ENCODE data around the gene MYL2.

DNA sequence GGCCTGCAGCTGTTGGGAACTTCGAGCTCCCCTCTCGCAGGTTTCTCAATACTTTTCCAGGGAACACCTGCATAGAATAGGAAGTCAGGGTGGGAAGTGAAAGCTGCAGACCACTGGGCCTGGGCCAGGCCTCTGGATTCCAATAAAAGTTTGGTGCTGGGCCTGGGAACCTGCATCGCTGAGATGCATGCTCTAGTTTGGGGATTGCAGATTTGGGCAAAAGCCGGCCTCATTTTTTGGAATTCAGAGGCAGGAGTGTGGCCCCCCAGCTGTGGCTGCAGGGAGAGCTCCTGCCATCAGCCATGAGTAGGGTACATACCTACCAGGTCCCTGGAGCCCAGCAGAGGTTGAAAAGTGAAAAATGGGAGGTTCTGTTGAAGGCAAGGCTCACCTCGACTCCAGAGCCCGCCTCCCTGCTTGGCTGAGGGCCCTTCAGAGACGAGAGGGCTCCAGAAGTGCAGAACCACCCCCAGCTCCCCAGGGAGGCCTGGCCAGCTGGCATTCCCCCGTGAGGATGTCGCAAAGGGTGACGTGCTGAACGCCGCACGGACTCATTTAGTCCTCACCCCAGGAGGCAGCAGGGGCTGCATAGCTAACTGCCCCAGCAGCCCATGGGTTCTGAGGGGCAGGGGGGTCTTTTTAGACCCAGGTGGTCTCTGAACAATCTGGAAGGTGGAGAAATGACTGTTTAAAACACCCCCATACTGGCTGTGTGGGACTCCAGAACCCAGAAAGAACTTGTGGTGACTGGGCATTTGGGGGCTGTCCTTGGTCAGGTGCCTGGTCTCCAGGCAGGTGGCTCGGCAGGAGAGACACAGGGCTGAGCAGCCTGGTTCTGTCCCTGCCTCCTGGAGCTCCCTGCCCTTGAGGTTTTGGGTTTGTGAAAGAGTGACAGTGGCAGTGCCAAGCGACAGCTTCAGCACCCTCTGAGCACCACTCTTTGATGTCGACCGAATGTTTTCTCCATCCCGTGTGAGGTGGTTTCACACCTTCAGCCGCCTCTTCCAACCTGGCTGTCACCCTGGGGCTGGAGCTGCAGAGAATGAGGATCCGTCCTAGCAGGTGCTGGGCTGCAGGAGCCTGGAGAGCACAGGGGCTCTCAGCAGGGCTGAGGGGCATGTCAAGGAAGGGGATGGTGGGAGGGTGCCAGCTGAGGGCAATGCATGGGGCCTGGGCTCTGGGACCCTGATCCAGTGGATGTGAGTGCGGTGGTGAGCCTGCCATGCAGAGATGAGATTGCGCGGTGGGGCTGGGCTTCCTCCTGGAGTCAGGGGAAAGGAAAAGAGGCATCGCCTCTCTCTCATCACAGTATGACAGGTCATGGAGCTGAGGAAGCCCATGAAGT, 31.9 kb downstream of the ANAPC7 start:
- PRO-cap, 3 experiments, result no peak in any of the 3 experiments
- RAMPAGE, long total RNA, 4 experiments, result no peak in any of the 4 experiments
- RRBS, result no CpG with 5 or more reads among the region's 24 CpGs

- PRO-cap, 3 experiments, result no peak in any of the 3 experiments
- RAMPAGE, long total RNA, 4 experiments, result no peak in any of the 4 experiments
- RRBS, result no CpG with 5 or more reads among the region's 6 CpGs
Observed at GRCh38 chr12:110536603-110537191, 34.6 kb downstream of the RAD9B start.

DNA sequence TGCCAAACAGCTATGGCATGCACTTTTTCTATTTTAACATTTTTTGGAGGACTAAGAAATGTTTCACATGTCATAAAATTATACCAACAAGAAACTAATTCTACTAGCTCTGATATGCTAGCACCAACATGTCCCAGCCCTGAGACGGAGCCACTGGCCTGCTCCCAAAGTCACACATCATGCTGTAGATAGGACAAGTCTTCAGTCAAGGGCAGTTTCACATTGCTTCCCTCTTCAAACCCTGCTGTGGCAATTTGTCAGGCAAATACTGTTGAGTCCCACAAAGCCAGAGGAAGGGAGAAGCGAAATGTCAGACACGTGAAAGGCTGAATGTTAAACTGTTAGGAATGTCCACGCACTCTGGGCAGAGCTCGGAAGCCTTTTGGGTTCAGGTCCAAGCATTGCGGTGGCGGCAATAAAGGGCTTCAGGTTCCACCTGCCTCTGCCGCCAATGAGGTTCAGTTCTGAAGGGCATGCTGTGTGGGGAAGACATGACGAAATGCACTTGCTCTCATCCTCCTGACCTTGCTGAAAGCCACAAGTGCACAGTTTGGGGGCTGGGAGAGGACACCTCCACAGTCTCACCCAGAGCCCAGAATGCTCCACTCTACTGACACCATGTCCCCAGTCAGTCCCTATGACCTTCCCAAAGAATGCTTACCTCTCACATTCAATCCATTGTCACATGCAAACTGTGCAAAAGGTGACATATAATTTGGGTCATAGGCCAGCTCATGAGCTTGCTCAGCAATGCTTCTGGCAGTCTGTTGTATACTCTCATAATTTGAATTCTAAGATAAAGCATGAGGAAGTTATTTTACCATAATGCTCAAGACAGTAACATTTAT, 35.6 kb downstream of the RAD9B start:
- PRO-cap, 3 experiments, result peak in 1 of 3 experiments; most common minus-strand start position 256 of the sequence (in 1)
- RAMPAGE, long total RNA, 4 experiments, result no peak in any of the 4 experiments
- RRBS, result no CpG with 5 or more reads among the region's 9 CpGs

- PRO-cap, 3 experiments, result no peak in any of the 3 experiments
- RAMPAGE, long total RNA, 4 experiments, result no peak in any of the 4 experiments
- RRBS, result no CpG with 5 or more reads among the region's 4 CpGs
Observed at GRCh38 chr12:110538991-110539406, 36.9 kb downstream of the RAD9B start.

- PRO-cap, 3 experiments, result no peak in any of the 3 experiments
- RAMPAGE, long total RNA, 4 experiments, result no peak in any of the 4 experiments
- RRBS, result no CpG with 5 or more reads among the region's 13 CpGs
Observed at GRCh38 chr12:110570899-110571226, 12.3 kb downstream of the PPTC7 start.

DNA sequence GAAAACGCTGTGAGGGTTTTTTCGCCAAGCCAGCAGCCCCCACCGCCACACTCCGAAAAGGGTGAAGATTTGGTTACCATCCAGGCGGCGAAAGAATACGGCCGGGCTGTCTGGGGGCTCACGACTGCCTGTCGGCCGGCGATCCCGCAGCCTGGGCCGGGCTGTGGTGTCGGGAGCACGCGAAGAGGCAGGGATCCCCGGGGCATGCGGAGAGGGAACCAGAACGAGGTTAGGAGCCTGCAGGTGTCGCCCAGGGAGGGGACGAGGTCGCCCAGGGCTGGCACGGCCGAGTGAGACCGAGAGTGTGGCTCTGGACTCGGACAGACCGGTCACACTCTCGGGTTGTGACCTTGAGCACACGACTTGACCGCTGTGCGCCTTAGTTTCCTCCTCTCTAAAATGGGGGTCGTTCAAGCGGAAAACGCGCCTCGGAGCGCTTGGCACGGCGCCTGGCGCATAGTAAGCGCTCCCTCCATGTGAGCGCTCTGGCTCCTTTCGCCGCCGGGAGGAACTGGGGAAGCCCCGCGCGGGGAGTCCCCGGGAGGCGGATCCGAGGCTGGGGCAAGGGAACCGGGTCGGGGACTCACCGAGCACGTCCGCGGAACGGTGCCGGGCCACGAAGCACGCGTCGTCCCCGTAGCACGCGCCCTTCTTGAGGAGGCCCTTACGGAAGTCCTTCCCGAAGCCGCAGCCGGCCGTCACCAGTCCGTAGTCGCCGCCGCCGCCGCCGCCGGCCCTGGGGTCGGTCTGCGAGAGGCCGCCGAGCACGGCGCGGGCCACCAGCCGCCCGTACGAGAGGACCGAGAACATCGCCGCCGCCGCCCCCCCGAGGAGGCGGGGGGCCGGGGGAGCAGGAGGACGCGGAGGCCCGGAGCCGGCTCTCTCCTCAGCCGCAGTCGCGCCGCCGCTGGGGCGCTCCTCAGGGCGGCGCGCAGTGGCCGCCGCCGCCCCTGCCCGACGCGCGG, 614 bp downstream of the PPTC7 start:
- PRO-cap, 3 experiments, result peak in 3 of 3 experiments; most common plus-strand start position 704 of the sequence (in 3); most common minus-strand start position 513 of the sequence (in 3)
- RAMPAGE, long total RNA, 4 experiments, result no peak in any of the 4 experiments
- RRBS, result 1% methylated on average over 48 of the region's 118 CpGs

DNA sequence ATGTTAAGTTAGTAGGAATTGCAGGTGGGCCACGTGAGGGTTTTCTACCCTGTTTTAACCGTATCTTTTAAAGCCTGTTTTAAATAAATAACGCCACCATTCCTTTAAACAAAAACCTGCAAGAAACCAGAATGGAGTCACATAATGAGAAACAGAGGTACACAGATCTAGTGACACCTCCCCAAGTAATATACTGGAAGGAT, 346 bp upstream of the PPTC7 start:
- PRO-cap, 3 experiments, result no peak in any of the 3 experiments
- RAMPAGE, long total RNA, 4 experiments, result no peak in any of the 4 experiments
- RRBS, result no CpG with 5 or more reads among the region's 3 CpGs

DNA sequence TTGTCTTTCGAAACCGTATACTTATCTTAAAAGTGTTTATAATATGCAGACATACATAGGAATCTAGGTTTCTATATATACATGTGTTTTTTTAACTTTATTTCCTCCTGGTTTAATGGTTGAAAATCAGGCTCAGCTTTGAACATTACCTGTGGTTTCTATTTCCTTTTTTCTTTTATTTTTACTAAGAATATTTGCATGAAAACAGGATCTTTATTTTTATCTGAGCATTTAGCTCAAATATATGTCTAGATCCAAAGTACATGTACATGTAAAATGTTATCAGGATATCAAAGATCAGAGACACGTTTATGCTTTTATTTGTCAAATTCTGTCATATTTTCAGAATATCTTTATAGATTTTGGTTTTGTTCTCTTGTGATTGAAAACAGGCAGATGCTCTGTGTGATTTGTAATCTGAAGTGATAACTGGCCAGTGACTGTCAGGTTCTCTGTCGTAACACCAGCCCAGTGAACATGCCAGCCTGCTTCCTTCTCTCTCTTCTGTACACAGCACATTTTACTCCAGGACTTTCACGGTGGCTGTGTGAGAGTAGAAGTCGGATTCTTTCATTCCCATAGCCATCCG, 13.7 kb downstream of the TCTN1 start:
- PRO-cap, 3 experiments, result no peak in any of the 3 experiments
- RAMPAGE, long total RNA, 4 experiments, result no peak in any of the 4 experiments
- RRBS, result no CpG with 5 or more reads among the region's 7 CpGs

GRCh38 chr12:110738506-110738911, 4.2 kb downstream of the PPP1CC start:
- PRO-cap, 3 experiments, result no peak in any of the 3 experiments
- RAMPAGE, long total RNA, 4 experiments, result no peak in any of the 4 experiments
- RRBS, result no CpG with 5 or more reads among the region's 4 CpGs

GRCh38 chr12:110744715-110745453, 2.2 kb upstream of the PPP1CC start:
- PRO-cap, 3 experiments, result no peak in any of the 3 experiments
- RAMPAGE, long total RNA, 4 experiments, result no peak in any of the 4 experiments
- RRBS, result no CpG with 5 or more reads among the region's 5 CpGs

GRCh38 chr12:110782154-110782430, 39.4 kb upstream of the PPP1CC start:
- PRO-cap, 3 experiments, result no peak in any of the 3 experiments
- RAMPAGE, long total RNA, 4 experiments, result no peak in any of the 4 experiments
- RRBS, result no CpG with 5 or more reads among the region's 3 CpGs

DNA sequence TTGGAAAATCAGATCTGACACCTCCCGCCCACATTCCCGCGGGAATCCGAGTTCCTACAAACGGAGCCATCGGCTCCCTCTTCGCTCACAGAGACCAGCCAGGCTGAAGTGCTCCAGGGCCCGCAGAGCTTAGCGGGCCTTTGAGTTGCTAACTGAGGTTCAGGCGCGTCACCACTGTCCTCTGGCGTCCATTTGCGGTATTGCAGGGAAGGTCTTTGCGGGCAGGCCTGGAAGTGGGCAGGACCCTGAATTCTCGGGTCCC, 32.4 kb downstream of the MYL2 start:
- PRO-cap, 3 experiments, result peak in 3 of 3 experiments; most common plus-strand start position 88 of the sequence (in 1); most common minus-strand start position 105 of the sequence (in 3)
- RAMPAGE, long total RNA, 4 experiments, result no peak in any of the 4 experiments
- RRBS, result no CpG with 5 or more reads among the region's 15 CpGs

- PRO-cap, 3 experiments, result no peak in any of the 3 experiments
- RAMPAGE, long total RNA, 4 experiments, result no peak in any of the 4 experiments
- RRBS, result no CpG with 5 or more reads among the region's 12 CpGs
Observed at GRCh38 chr12:110920511-110920867, at the start of gene MYL2. Gene MYL2, minus strand, starts transcription at chr12:110920579.

DNA sequence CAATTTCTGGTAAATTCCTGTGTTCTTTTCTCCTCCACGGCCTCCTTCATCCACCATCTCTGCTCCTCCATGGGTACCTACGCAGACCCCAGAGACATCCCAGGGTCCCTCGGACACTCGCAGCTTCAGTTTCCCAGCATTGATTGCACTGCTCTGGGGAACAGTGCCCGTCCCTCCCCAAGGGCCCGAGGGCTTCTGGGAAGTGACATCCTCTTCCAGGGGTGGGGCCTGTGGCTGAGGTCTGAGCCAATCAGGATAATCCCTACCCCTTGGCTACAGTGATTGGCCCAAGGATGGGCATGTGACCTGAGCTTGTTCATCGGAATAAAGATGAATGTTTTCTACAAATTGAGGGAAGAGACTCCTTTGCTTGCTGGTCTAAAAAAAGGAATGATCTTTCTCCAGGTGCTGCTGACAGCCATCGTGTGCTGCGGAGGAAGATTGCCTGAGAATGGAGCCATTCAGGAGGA, 37.3 kb upstream of the MYL2 start:
- PRO-cap, 3 experiments, result no peak in any of the 3 experiments
- RAMPAGE, long total RNA, 4 experiments, result no peak in any of the 4 experiments
- RRBS, result no CpG with 5 or more reads among the region's 9 CpGs

DNA sequence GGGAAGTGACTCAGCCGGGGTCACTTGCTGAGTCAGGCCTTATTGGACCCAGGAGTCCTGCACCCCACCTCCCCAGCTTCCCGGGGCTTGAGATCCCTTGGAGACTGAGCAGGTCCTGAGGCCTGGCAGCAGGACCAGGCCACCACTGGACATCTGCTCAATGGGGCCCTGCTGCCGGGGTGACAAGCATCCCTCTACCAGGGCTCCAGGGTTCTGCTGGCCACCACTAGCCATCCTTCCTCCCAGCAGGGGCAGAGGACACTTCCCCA, 3.8 kb downstream of the SH2B3 start:
- PRO-cap, 3 experiments, result no peak in any of the 3 experiments
- RAMPAGE, long total RNA, 4 experiments, result no peak in any of the 4 experiments
- RRBS, result 65% methylated on average over 3 of the region's 3 CpGs

DNA sequence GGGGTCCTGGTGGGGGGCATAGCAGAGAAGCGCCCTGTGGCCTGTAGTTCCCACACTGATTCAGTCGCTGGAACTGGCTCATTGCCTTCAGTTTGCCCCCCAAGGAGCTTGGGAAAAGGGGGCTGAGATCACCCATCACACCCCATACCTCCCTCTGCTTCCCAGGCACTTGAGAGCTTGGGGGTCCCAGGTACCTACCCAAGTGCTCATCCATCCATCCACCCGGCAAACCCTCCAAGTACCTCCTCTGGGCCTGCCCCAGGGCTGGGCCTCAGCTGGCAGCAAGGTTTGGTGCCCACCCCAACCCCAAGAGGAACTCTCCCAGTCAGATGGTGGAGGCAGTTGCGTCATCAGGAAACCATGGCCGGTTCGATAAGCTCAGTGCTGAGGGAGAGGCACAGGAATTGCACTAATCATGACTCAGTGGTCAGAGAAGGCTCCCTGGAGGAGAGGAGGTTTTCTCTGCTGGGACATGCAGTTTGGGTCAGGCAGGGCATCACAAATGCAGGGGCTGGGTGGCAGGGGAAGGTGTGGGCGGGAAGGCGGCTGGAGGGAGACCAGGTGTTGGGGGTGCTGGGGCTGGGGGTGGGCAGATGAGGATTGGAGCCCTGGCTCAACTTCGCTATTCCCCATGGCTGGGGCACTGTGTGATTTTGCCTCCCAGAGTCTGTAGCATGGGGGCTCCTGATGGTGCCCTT, 32.1 kb downstream of the SH2B3 start:
- PRO-cap, 3 experiments, result peak in 1 of 3 experiments; most common plus-strand start position 477 of the sequence (in 1)
- RAMPAGE, long total RNA, 4 experiments, result no peak in any of the 4 experiments
- RRBS, result no CpG with 5 or more reads among the region's 9 CpGs

DNA sequence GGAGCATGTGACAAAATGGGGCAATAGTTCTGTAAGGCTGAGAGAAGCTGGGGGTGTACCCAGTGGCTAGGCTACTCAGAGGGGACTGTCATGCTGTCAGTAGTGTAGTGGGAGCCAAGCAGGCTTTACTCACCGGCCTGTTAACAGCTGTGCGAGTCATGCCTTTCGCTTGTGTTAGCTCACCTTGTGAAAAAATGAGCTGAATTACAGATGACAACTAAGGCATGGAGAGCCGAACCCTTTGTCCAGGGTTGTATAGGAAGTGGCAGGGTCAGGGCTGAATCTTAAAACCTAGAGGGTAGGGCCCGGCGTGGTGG, 37.8 kb downstream of the SH2B3 start:
- PRO-cap, 3 experiments, result peak in 2 of 3 experiments; most common plus-strand start position 99 of the sequence (in 2)
- RAMPAGE, long total RNA, 4 experiments, result no peak in any of the 4 experiments
- RRBS, result no CpG with 5 or more reads among the region's 6 CpGs

- PRO-cap, 3 experiments, result peak in 3 of 3 experiments; most common plus-strand start chr12:111445139 (in 3); most common minus-strand start chr12:111444801 (in 1)
- RAMPAGE, long total RNA, 4 experiments, result start-site peak on the plus strand in 1 of 4 experiments, at chr12:111444801-111444954 at its widest, 5 reads per replicate
- RRBS, result no CpG with 5 or more reads among the region's 10 CpGs
Observed at GRCh38 chr12:111444629-111445358, 39.1 kb downstream of the SH2B3 start.

GRCh38 chr12:111448838-111449244, 43.1 kb downstream of the SH2B3 start:
- PRO-cap, 3 experiments, result no peak in any of the 3 experiments
- RAMPAGE, long total RNA, 4 experiments, result no peak in any of the 4 experiments
- RRBS, result no CpG with 5 or more reads among the region's 2 CpGs

GRCh38 chr12:111509088-111509748, 89.9 kb downstream of the ATXN2 start:
- PRO-cap, 3 experiments, result no peak in any of the 3 experiments
- RAMPAGE, long total RNA, 4 experiments, result start-site peak on the minus strand in 1 of 4 experiments, at chr12:111509561-111509616 at its widest, 27 reads per replicate
- RRBS, result no CpG with 5 or more reads among the region's 1 CpG